Spleen (tissue), 7 donors: ENCODE measurements around a stretch of chr10.

- PRO-cap, 4 experiments = no peak in any of the 4 experiments
- RAMPAGE, long total RNA, 4 experiments = no peak in any of the 4 experiments
Measured at GRCh38 chr10:14559923-14560734, 214.6 kb downstream of the FAM107B start.

DNA sequence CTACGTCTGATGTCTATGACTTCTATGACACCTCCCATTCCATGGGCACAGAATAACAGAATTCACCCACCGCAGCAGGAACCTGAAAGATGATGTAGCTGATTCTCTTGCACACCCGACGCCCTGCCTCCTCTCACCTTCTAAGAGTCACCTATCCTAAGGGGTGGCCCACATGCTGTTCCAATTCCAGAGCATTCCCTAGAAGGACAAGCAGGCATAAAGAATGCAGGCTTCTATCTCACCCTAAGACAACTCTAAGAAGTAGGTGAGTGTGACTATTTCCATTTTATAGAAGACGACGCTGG lies 178.1 kb downstream of the FAM107B start:
- PRO-cap, 4 experiments = no peak in any of the 4 experiments
- RAMPAGE, long total RNA, 4 experiments = no peak in any of the 4 experiments

DNA sequence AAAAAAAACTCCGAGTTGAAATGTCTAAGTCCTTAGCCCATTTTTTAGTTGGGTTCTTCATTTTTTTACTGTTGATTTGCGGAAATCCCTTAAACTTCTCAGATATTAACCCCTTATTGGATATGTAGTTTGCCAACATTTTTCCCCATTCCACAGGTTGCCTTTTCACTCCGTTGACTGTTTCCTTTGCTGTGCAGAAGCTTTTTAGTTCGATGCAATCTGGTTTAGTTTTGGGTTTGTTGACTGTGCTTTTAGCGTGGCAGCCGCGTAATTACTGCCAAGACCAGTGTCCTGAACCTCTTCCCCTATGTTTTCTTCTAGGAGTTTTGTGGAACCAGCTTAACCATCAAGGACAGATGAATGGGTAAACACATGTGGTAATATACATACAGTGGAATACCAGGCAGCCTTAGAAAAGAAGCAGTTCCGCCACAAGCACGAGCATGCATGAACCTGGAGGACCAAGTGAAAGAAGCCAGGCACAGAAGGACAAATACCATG lies 176.7 kb downstream of the FAM107B start:
- PRO-cap, 4 experiments = no peak in any of the 4 experiments
- RAMPAGE, long total RNA, 4 experiments = no peak in any of the 4 experiments

GRCh38 chr10:14634631-14635054 lies 140.1 kb downstream of the FAM107B start:
- PRO-cap, 4 experiments = no peak in any of the 4 experiments
- RAMPAGE, long total RNA, 4 experiments = no peak in any of the 4 experiments

- PRO-cap, 4 experiments = no peak in any of the 4 experiments
- RAMPAGE, long total RNA, 4 experiments = no peak in any of the 4 experiments
Measured at GRCh38 chr10:14750726-14751903, 23.6 kb downstream of the FAM107B start.

DNA sequence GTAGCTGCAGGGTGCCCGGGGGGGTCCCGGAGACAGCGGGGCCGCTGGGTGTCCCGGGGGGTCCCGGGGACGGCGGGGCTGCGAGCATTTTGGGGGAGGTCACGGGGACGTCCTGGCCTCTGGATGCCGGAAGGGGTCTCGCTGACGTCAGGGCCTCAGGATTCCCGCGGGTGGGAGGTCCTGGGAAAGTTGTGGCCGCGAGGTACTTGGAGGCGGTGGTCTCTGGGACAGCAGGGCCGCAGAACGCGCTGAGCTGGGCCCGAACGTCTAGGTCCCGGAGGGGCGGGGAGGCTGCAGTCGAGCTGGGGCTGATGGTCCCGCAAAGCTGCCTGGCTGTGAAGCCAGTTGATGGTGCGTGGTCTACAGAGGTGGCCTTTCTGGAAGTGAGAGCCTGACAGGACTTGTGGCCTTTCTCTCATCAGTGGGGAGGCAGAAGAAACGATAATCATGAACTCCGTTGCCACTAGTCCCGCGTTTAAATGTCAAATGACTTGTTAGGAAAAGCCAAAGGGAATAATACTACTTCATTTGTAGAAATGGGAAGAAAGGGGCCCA lies 714 bp downstream of the HSPA14 start:
- PRO-cap, 4 experiments = peak in 1 of 4 experiments; most common plus-strand start position 209 of the sequence (in 1)
- RAMPAGE, long total RNA, 4 experiments = no peak in any of the 4 experiments

GRCh38 chr10:15212913-15214094 lies 44.8 kb upstream of the NMT2 start:
- PRO-cap, 4 experiments = no peak in any of the 4 experiments
- RAMPAGE, long total RNA, 4 experiments = no peak in any of the 4 experiments

GRCh38 chr10:15344692-15345176 lies 26.4 kb downstream of the FAM171A1 start:
- PRO-cap, 4 experiments = peak in 1 of 4 experiments; most common plus-strand start chr10:15345120 (in 1); most common minus-strand start chr10:15344951 (in 1)
- RAMPAGE, long total RNA, 4 experiments = no peak in any of the 4 experiments

GRCh38 chr10:15346621-15346996 lies 24.5 kb downstream of the FAM171A1 start:
- PRO-cap, 4 experiments = no peak in any of the 4 experiments
- RAMPAGE, long total RNA, 4 experiments = no peak in any of the 4 experiments

- PRO-cap, 4 experiments = no peak in any of the 4 experiments
- RAMPAGE, long total RNA, 4 experiments = no peak in any of the 4 experiments
Measured at GRCh38 chr10:15349131-15349509, 22.0 kb downstream of the FAM171A1 start.

DNA sequence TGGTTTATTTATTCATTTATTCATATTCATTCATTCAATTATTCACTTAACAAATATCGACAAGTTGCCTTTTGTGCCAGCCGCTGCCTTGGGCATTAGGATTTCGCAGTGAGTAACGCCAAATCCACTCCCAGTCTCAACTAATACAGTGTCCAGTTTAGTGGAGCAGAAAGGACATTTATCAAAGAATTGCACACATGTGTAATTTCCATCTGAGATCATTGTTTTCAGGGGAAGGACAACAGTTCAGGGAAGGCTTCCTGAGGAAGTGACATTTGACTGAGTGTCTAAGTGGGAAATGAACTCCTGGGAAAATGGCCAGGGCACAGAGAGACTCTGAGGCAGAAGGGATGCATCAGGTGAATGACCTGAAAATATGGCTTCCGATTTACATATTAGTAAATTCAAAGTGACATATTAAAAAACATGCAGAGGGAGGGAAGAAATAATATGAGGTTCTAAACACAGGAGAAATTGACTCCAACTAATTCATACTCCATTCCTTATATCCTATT lies 89.4 kb downstream of the ITGA8 start:
- PRO-cap, 4 experiments = peak in 1 of 4 experiments; most common minus-strand start position 138 of the sequence (in 1)
- RAMPAGE, long total RNA, 4 experiments = no peak in any of the 4 experiments

- PRO-cap, 4 experiments = no peak in any of the 4 experiments
- RAMPAGE, long total RNA, 4 experiments = no peak in any of the 4 experiments
Measured at GRCh38 chr10:16788177-16788657, 29.0 kb downstream of the RSU1 start.

GRCh38 chr10:16999372-17000383 lies 129.9 kb downstream of the CUBN start:
- PRO-cap, 4 experiments = no peak in any of the 4 experiments
- RAMPAGE, long total RNA, 4 experiments = no peak in any of the 4 experiments

DNA sequence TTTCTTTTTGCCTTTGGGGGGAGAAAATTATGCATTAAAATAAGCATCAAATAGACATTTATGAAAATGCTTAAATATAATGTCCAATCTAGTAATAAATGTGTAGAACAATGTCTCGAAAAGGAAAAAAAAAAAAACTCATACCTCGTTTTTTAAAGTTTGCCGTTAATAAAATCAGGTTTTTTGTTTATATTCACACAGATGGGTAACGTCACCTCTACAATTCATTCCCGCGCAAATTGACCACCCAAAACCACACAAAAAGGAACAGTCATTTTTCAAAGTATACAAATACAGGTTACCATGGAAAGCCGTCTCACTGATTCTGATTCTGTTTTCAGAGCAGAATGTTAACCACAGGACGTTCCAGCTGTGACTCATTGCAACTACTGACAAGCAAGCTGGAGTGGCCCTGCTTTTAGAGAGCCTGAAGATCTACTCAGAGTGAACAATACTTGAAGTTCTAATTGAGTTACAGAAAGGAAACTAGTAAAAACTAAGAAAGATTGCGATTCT lies 106.3 kb downstream of the CUBN start:
- PRO-cap, 4 experiments = peak in 2 of 4 experiments; most common minus-strand start position 379 of the sequence (in 2)
- RAMPAGE, long total RNA, 4 experiments = no peak in any of the 4 experiments

GRCh38 chr10:17074496-17074797 lies 55.2 kb downstream of the CUBN start:
- PRO-cap, 4 experiments = no peak in any of the 4 experiments
- RAMPAGE, long total RNA, 4 experiments = no peak in any of the 4 experiments

DNA sequence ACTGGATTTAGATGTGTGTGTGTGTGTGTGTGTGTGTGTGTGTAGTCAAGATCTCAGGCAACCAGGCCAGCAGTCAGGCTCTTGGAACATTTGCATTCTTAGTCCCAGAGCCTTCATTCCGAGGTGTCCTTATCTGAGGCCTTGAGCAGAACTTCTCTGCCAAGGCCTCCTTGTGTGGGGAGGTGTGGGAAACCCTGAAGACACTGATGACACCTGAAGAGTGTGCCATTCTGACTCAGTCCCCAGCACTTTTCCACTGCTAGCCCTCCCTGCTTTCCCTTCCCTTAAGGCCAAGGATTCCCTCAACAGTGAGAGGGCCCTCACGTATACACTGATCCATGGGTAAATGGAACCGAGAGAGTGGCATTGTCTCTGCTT lies 30.4 kb downstream of the TRDMT1 start:
- PRO-cap, 4 experiments = no peak in any of the 4 experiments
- RAMPAGE, long total RNA, 4 experiments = no peak in any of the 4 experiments

GRCh38 chr10:17212698-17213348 lies 11.4 kb upstream of the TRDMT1 start:
- PRO-cap, 4 experiments = peak in 1 of 4 experiments; most common minus-strand start chr10:17213046 (in 1)
- RAMPAGE, long total RNA, 4 experiments = no peak in any of the 4 experiments

GRCh38 chr10:17228286-17229192 lies 498 bp downstream of the VIM start:
- PRO-cap, 4 experiments = peak in 4 of 4 experiments; most common plus-strand start chr10:17228502 (in 3); most common minus-strand start chr10:17228460 (in 4)
- RAMPAGE, long total RNA, 4 experiments = no peak in any of the 4 experiments

- PRO-cap, 4 experiments = peak in 4 of 4 experiments; most common plus-strand start chr10:17230648 (in 4); most common minus-strand start chr10:17230512 (in 2)
- RAMPAGE, long total RNA, 4 experiments = start-site peak on the plus strand in 2 of 4 experiments, at chr10:17230650-17230710 at its widest, 213 to 241 reads per replicate
Measured at GRCh38 chr10:17230438-17230807, 2.4 kb downstream of the VIM start.

DNA sequence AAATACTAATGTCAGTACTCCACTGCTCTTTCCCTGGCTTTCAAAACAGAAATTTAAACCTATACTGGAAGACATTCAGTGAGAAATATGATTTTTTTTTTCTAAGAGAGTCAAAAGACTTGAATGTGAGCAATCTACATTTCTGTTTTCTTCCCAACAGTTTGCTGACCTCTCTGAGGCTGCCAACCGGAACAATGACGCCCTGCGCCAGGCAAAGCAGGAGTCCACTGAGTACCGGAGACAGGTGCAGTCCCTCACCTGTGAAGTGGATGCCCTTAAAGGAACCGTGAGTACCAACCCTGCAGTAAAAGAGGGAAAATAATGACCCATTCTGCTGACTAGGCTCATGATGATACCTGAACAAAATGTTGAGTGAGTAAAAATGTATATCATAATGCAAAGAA lies 6.5 kb downstream of the VIM start:
- PRO-cap, 4 experiments = no peak in any of the 4 experiments
- RAMPAGE, long total RNA, 4 experiments = no peak in any of the 4 experiments